Karpas-422 (cell line): ENCODE measurements around a stretch of chr1.

DNA sequence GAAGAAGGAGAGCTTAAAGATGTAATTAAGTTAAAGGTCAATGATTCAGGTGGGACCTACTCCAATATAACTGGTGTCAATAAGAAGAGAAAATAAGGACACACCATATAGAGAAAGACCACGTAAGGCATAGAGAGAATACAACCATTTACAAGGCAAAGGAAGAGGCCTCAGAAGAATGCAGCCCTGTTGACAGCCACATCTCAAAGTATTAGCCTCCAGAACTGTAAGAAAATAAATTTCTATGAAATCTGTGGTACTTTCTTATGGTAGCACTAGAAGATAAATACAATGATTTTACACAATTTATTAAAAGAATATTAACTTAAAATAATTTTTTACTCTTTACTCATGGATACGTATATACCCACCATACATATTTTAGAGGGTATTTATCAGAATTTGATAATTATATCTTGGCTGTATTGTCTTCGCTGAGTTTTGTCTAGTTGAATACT lies 1.9 kb downstream of the CFHR4 start:
- PRO-cap = no peak
- RAMPAGE, long total RNA = no peak

GRCh38 chr1:196941617-196941821 lies 2.0 kb upstream of the CFHR2 start:
- PRO-cap = no peak
- RAMPAGE, long total RNA = no peak

DNA sequence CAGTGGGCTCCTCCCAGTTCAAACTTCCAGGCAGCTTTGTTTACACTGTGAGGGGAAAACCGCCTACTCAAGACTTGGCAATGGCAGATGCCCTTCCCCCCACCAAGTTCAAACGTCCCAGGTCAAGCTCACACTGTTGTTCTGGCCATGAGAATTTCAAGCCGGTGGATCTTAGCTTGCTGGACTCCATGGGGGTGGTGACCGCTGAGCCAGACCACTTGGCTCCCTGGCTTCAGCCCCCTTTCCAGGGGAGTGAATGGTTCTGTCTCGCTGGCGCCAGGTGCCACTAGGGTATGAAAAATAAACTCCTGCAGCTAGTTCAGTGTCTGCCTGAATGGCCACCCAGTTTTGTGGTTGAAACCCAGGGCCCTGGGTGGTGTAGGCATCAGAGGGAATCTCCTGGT lies 18.2 kb upstream of the C1orf53 start:
- PRO-cap = no peak
- RAMPAGE, long total RNA = no peak

GRCh38 chr1:198088436-198089067 lies 68.2 kb upstream of the NEK7 start:
- PRO-cap = no peak
- RAMPAGE, long total RNA = no peak

GRCh38 chr1:198155945-198156438 lies 806 bp upstream of the NEK7 start:
- PRO-cap = unidirectional peak, plus-strand start at chr1:198156362
- RAMPAGE, long total RNA = no peak

GRCh38 chr1:198263938-198264392 lies 107.2 kb downstream of the NEK7 start:
- PRO-cap = no peak
- RAMPAGE, long total RNA = no peak

- PRO-cap = no peak
- RAMPAGE, long total RNA = no peak
Observed at GRCh38 chr1:198265015-198265701, 108.4 kb downstream of the NEK7 start.

- PRO-cap = bidirectional peak, plus-strand start at chr1:198640145, minus-strand start at chr1:198640021
- RAMPAGE, long total RNA = no peak
Observed at GRCh38 chr1:198639757-198640357, 1.0 kb downstream of the PTPRC start.

DNA sequence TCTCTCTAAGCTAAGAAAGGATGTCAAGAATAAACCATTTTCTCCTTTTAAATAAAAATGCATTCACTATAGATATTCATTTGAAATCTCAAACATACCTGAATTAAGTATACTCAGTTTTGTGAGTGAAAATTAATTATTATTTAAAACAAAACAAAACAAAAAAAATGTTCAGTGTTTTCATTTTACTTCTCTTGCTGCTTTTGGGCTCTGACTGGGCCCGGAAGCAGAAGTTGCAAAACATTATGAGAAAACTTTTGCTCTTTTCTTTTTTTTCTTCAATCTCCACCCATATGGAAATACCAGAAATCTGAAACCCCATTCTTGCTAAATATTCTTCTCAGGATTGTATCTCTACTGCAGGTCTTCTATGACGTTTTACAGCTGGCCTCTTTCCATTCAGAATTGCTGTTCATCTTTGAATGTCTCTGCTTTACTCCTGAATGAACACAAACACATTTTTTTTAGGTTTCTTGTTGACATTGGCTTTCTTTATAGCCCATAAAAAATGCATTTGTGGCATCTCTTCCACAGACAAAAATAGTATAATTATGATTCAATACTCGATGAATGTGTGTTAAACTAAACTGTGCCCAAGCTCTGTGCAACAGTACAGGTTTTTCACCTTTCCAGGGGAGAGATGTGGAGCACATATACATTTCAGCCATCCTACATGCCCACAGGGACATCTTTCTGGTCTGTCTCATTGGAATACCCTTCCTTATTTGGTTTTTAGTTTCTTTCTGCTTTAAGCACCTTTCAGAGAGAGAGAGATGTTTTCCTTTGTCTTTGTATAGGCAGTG lies 18.7 kb downstream of the PTPRC start:
- PRO-cap = no peak
- RAMPAGE, long total RNA = no peak

DNA sequence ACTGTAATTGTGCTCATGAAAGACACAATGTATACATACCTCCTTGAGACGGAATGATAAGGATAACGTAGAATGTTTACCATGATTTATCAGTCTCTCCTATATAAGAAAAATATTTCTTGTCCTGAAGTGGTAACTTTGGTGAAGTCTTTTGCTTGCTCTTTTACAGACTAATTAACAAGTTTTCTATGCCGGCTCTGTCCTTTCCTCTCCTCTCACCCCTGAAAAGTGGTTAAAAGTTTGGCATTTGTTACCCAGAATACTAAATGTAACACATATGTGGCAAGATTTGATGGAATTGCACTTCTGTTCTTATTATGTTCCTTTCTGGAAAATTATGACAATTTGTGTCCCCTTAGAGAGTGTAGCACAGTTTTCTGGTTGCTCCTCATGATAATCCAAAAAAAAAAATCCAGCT lies 19.6 kb downstream of the PTPRC start:
- PRO-cap = no peak
- RAMPAGE, long total RNA = no peak

- PRO-cap = bidirectional peak, plus-strand start at chr1:198681432, minus-strand start at chr1:198681379
- RAMPAGE, long total RNA = no peak
Observed at GRCh38 chr1:198681159-198681569, 42.3 kb downstream of the PTPRC start.

DNA sequence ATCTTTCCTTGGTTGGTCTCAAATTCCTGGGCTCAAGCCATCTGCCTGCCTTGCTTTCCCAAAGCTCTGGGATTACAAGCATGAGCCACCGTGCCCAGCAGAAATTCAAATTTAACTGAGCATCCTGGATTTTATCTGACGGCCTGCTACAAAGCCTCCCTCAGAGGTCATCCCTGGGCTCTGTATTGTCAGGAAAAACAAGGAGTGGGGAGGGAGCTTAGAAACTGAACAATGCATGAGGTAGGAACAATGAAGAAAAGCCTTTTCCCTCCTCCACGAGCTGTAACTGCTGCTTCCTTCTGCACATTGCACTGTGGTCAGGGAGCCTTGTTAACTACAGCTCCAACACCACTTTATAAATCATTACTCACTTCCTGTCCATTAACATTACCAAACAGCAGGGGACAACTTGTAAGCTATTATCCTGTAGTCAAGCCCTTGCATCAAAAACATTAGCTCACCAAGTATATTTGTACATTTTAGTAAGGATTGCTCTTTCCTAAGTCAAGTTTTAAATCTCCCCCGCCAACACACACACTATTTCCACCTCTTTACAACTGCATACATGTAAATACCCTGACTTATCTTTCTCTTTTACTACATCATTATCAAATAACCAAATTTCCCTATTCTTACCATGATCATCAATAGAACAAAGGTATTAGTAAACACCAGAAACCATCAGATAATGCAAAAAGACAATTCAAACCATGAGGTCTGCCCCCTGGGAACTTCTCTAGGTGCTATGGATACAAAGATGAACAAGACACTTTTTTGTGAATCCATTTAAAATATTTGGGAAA lies 335.9 kb upstream of the NR5A2 start:
- PRO-cap = no peak
- RAMPAGE, long total RNA = no peak

DNA sequence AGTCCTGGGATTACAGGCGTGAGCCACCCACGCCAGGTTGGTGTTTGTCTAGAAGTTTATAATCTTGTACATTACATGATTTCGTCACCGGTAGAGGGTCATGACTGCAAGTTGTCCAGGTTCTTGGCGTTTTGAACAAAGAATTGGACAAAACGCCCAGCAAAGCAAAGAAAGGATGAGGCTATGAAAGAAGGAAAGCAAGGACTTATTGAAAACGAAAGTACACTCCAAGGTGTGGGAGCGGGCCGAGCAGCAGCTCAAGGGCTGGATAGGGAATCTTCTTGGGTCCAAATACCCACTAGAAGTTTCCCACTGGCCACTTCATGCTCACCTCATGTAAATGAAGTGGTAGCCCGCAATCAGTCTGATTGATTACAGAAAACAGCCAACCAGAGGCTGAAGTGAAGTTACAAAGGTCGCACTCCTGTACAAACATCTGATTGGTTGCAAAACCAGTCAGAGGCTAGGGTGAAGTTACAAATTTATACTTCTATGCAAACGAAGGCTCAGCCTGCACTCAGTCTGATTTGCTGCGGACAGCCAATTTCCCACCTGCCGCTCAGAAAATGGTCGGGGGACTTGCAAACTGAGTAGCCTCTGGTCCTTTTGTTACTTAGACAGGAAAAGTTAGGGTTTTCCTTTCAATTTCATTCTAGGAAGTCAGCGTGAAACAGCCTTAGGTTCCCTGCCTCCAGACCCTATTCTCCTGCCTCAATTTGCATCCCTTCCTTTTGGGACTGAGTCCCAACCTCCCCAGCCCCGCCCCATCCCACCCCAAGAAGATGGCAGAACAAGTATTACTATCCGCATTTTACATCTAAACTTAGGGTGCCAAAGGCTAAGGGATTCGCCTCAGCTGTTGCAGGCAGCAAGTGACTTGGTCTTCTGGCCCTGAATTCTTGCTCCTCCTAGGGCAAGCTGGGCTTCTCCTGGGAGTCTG lies 161.7 kb upstream of the NR5A2 start:
- PRO-cap = no peak
- RAMPAGE, long total RNA = no peak

GRCh38 chr1:200035452-200036263 lies 8.1 kb downstream of the NR5A2 start:
- PRO-cap = no peak
- RAMPAGE, long total RNA = no peak

DNA sequence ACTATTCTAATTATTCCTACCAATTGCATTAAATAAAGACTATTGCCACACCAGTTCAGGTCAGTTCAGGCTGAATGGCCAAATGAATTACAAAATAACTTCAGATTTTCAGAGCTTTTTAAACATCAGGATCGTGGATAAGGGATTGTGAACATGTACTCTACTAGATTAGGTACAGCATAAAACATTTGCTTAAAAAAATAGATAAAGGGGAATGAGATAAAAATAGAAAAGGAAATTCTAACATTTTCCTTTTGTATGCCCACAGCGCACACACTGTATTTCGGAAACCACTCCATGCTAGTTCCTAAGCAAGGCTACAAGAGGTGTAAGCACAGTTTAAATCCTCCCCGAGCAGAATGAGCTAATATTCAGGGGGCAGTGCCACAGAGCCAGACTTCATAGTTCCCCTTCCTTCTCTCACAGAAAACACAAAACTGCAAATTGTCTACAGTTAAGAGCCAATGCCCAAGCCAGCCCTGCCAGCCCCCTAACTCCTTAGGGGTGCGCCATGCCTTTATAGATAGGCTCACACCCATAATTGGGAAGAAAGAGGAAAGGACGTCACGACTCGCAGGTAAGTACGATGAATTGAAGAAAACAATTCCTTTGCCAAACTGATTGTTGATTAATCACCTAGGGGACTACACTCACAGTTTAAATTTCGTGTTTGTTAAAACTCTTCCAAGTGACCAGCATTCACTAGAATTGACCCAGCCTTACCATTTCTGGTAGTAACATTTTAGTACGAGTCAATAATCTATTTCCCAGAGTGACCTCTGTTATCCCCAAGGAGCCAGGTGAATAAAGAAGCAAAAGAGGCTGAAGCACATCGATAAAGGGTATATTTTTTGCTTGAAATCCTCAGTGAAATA lies 159.3 kb downstream of the ZNF281 start:
- PRO-cap = no peak
- RAMPAGE, long total RNA = no peak

DNA sequence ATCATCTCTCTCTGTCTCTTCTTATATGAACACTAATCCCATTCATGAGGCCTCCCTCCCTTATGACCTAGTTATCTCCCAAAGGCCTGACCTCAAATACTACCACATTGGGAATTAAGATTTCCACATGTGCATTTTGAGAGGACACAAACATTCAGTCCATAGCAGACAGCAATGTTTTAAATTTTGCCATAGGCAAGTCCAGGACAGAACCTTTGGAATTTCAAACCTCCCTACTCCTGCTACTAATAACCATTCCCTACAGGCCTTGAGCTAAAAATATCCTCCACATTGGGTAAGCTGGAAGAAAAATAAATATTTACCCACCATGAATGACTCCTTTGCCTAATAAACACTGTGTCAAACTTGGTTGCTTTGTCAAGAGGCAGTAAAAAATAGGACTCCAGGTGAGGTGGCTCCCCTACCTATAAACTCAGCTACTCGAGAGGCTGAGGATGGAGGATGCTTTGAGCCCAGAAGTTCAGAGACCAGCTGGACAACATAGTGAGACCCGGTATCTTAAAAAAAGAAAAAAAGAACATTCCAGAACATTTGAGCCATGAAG lies 113.6 kb downstream of the ZNF281 start:
- PRO-cap = no peak
- RAMPAGE, long total RNA = no peak

DNA sequence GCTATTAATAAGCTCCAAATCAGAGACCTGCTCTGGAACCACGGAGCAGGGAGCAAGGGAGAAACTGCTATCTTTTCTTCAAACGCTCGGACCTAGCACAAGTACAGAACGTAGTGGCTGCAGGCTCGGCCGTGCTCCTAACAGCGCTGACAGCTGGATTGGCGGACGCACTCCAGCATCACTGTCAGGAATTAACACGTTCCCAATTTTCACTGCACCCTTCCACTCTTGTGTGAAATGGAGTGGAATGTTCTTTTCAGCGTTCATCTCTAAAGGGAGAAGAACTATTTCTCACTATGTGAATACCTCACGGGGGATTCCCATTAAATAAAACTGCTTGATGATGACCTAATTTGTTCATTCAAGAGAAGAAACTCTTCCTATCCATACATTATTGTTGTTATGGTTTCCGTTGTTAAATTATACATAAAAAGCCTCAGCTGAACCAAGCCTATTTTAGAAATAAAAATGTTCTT lies 106.9 kb downstream of the ZNF281 start:
- PRO-cap = no peak
- RAMPAGE, long total RNA = no peak

- PRO-cap = no peak
- RAMPAGE, long total RNA = no peak
Observed at GRCh38 chr1:200479674-200480452, 70.0 kb upstream of the ZNF281 start.

DNA sequence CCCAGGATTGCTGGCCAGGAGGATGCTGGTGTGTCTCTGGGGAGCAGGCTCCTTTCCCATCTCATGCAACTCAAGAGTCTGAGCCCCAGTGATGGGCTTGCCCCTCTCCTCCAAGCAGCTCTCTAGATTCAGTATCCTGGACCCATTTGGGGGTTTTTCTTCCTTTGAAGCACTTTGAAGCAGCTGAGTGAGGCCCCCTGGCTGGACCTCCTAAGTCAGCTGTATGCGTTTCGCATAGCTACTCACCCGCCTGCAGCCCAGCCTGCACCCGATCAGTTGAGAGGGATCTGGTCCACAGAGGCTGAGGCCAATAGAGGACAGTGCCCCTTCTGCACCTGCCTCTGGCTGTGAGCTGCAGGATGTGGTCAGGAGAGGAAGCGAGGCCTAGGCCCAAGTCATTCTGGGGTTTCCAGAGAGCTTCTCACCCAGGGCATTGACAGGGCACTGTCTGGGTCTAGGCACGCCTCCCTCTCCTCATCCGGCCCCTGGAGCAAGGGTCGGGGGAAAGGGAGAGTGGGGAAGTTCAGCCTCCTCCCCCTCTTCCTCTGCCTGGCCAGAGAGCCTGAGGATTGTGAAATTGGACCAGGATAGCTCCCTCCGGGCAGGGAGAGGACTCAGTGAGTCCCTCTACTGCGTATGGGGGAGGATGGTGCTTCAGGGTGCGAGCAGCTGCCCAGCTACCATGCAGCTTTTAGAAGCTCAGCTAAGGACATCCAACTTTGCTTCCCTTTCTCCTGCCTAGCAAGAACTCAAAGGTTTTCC lies 6.5 kb upstream of the INAVA start:
- PRO-cap = no peak
- RAMPAGE, long total RNA = no peak

DNA sequence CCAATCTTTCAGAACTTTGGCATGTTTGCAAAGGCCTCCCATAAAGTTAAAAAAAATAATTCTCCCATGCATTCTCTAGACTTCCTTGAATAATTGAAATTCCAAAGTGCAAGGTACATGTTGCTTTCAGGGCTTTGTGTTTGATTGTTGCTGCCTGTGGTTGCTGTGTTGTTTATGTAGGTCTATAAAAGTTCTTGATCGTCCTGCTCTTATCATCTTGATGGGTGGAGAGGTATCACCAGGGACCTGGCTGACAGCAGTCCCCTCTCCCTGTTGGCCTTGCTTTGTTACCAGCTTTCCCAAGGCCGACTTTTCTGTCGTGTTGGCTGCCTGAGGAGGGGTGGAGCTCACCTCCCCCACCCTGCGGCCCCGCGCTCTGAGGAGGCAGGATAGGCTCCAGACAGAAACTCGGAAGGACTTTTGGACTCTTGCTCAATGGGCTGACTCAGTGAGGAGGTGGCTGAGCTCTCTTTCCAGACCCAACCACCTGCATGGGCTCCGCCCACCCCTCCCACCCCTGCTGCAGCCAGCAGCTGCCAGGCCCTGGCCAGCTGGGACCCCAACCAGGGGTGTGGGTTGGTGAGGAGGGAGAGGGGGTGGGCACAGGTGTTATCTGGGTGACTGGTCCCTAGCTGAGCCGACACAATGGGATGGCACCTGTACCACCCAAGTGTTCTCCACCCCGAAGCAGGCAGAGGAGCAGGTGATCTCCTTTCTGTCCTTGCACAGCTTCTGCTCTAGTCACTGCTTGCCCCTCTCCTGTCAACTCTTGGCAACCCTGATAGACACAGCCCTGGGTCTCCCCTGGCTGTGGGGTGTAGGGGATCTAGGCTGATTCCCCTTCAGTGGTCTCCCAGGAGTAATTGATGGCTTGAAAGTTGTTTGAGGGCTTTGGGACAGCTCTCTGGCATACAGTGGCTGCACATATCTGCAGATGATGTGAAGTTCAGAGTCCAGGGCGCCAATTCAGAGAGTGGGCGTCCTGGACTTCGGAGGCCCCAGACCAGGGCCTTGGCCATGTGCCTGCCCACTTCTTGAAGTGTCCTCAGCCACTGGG lies 2.1 kb downstream of the INAVA start:
- PRO-cap = no peak
- RAMPAGE, long total RNA = no peak